ENCODE measurements around a stretch of chr11.

DNA sequence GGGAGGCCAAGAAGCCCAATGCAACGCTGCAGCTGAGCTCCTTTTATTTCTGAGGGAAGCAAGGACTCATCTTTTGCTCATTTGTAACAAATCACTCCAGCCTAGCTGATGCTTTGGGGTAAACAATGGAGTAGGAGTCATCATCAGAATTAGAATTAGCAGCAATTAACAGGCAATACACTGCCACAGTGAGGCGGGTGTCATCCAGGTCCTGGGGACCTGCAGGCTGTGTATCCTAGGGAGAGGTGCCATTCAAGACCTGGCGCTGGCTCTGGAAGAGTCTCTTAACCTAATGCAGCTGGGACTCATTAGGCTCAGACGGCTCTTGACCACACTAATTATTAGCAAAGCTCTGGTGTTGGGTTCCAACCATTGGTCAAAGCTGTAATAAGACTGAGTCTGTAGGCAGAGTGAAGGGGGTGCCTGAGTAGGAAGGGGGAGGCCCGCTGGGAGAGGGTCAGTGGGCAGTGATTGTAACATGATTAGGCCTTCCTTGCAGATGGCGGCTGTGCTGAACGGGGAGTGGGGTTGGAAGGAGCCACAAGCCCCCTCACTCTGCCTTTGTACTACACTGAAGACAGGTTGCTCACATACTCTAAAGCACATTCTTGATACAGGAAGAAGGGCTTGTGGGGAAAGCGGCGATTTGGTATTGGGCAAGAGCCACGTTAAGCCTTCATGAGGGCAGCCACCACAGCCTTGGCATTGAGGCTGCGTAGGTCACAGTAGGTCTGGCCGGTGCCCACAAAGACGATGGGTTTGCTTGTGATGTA, 5.3 kb downstream of the SRPRA start:
- PRO-cap, result no peak
- RAMPAGE, long total RNA, 2 experiments, result no peak in any of the 2 experiments

DNA sequence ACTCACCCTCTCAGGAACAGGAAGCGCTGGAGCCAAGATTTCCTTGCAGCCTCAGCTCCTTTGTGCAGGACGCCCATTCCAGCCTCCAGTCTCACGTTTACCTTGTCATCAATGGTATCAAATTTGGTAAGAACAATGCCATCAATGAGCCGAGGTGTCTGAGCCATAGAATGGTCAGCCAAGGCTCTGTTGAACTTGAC, 4.7 kb downstream of the SRPRA start:
- PRO-cap, result no peak
- RAMPAGE, long total RNA, 2 experiments, result no peak in any of the 2 experiments

- PRO-cap, result no peak
- RAMPAGE, long total RNA, 2 experiments, result no peak in any of the 2 experiments
Measured at GRCh38 chr11:126426823-126427222, 71.3 kb downstream of the ST3GAL4 start.

DNA sequence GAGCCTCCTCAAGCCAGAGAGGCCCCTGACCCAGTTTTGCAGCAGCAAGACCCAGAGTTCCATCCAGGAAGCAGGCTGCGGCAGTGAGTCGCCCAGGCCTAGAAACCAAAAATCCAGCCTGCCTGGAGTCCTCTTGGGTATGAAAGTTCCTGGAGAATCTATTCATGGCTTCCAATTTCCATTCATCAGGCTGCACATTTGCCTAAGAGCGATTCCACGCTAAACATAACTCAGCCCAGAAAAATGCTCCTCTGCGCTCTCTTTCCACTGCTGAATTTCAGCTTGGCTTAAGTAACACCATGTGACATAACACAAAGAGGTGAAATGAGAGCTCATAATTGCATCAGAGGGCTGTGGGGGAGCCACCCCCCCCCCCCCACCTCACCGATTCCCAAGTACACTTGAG, 71.0 kb downstream of the KIRREL3 start:
- PRO-cap, result no peak
- RAMPAGE, long total RNA, 2 experiments, result no peak in any of the 2 experiments

GRCh38 chr11:128095265-128096073, 491.9 kb downstream of the ETS1 start:
- PRO-cap, result unidirectional peak, plus-strand start at chr11:128095753
- RAMPAGE, long total RNA, 2 experiments, result no peak in any of the 2 experiments

- PRO-cap, result no peak
- RAMPAGE, long total RNA, 2 experiments, result no peak in any of the 2 experiments
Measured at GRCh38 chr11:128262326-128262998, 324.9 kb downstream of the ETS1 start.

- PRO-cap, result bidirectional peak, plus-strand start at chr11:128334932, minus-strand start at chr11:128334663
- RAMPAGE, long total RNA, 2 experiments, result no peak in any of the 2 experiments
Measured at GRCh38 chr11:128334151-128335130, 252.9 kb downstream of the ETS1 start.

- PRO-cap, result bidirectional peak, plus-strand start at chr11:128342981, minus-strand start at chr11:128342621; bidirectional peak, plus-strand start at chr11:128343088, minus-strand start at chr11:128343042
- RAMPAGE, long total RNA, 2 experiments, result no peak in any of the 2 experiments
Measured at GRCh38 chr11:128342413-128343540, 244.6 kb downstream of the ETS1 start.

- PRO-cap, result bidirectional peak, plus-strand start at chr11:128463672, minus-strand start at chr11:128463384
- RAMPAGE, long total RNA, 2 experiments, result no peak in any of the 2 experiments
Measured at GRCh38 chr11:128462765-128463888, 124.2 kb downstream of the ETS1 start.

- PRO-cap, result no peak
- RAMPAGE, long total RNA, 2 experiments, result no peak in any of the 2 experiments
Measured at GRCh38 chr11:128469146-128469608, 118.2 kb downstream of the ETS1 start.

DNA sequence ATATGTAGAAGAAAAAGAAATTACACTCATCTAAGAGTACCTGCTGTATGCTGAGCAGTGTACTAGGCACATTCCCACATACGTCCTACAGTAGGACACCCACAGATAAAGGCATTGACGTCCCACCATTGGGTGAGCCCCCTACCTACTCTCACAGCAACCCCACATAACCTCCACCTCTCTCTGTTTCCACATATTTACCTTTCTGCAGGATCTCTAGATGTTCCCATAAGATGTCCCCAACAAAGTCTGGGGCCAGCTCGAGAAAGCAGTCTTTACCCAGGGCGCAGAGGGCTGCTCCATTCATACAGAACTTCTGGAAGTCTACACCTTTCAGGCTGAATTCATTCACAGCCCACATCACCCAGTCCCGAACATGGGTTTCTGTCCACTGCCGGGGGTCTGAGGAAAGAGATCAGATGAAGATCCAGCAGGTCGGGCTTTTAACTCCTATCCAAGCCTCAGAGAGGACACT, 98.2 kb downstream of the ETS1 start:
- PRO-cap, result no peak
- RAMPAGE, long total RNA, 2 experiments, result no peak in any of the 2 experiments

- PRO-cap, result no peak
- RAMPAGE, long total RNA, 2 experiments, result no peak in any of the 2 experiments
Measured at GRCh38 chr11:128499524-128500177, 87.7 kb downstream of the ETS1 start.

DNA sequence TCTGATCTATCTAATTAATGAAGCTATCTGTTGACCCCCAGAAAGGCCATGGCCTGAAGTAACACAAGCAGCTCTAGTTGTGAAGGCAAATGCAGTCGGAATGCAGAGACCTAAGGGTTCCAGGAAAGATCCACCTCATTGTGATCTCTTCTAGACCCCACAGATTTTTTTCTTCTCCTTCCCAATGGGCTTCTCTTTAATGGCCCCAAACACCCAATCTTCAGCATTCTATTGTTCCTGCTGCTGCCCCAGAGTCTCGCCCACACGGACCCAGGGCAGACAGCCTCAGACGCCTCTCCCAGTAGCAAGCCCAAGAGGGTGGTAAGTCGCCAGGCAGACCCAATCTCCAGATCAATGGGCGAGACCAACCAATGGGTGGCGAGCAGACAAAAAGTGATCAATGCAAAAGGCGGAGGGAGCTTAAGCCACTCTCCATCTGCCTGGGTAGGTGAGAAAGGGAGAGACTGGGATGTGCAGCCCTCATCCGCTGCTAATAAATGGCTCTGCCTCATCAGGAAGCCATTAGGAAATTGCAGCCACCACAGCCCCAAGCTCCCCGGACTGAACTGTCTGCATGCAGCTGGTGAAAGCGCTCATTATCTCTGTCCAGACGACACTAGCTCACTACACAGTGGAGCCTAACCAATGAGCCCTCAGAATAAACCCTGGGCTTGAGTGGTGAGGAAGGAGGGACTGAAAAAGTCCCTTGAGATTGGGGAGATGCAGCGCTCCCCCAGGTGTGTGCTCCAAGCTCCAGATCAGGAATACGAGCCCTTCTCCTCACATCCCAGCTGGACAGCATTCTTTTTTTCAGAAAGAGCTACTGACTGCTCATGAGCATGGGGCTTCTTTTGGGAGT, 81.8 kb downstream of the ETS1 start:
- PRO-cap, result bidirectional peak, plus-strand start at position 668 of the sequence, minus-strand start at position 572 of the sequence; unidirectional peak, minus-strand start at position 766 of the sequence
- RAMPAGE, long total RNA, 2 experiments, result no peak in any of the 2 experiments

DNA sequence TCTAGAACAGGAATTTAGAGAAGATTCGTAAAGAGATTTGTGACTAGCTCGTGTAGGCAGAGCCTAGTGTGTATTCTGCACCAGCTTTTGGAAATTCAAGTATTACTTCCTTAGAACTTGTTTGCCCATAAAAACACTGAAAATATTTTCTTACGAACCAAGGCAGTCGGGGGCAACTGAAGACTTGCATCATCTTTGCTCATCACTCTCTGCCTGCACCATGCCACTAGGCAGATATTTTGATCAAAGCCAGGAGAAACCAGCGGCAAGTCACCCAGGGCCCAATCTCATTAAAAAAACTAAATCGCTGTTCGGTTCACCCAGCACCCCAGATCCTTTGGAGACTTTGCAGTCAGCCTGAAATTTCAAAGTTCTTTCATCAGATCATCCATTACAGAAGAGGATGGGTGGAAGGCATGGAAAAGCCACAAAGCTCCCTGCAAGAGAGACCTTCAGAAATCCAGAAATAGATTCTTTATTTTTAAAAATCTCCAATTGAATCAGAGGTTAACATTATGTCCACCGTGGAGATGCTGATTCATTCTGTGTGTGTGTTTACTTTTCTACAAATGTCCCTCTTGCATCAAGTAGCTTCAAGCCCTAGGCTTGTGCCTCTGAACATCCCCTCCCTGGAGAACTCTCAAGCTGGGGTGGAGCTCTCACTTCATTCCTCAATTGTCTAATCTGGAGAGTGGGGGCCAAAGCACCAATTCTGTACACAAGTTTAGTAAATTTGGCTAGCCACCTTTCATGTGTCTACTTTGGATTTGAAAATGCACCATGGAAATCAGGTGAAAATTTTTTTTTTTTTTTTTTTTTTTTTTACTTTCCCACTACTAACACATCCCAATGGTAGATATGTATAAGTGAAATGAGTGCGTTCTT, 78.4 kb downstream of the ETS1 start:
- PRO-cap, result no peak
- RAMPAGE, long total RNA, 2 experiments, result no peak in any of the 2 experiments

GRCh38 chr11:128525872-128526473, 61.4 kb downstream of the ETS1 start:
- PRO-cap, result bidirectional peak, plus-strand start at chr11:128526241, minus-strand start at chr11:128526089
- RAMPAGE, long total RNA, 2 experiments, result no peak in any of the 2 experiments

DNA sequence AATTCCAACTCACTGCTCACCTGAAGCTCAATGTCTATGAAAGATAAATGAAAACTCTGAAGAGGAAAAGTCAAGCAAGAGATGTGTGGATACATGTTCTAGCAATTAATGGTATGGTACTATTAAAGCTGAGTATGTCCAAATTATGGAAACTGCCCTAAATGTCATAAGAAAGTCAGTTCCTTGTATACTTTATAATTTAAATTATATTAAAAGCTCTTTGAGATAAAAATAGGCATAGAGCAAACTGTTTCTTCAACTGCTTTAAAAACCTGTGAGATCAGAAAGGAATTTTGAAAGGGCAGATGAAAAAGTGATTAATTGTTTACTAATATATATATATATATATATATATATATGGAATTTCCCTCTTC, 43.4 kb downstream of the ETS1 start:
- PRO-cap, result no peak
- RAMPAGE, long total RNA, 2 experiments, result no peak in any of the 2 experiments

- PRO-cap, result no peak
- RAMPAGE, long total RNA, 2 experiments, result no peak in any of the 2 experiments
Measured at GRCh38 chr11:128551551-128552386, 35.6 kb downstream of the ETS1 start.

- PRO-cap, result unidirectional peak, plus-strand start at chr11:128583116
- RAMPAGE, long total RNA, 2 experiments, result no peak in any of the 2 experiments
Measured at GRCh38 chr11:128582942-128583385, 4.4 kb downstream of the ETS1 start.

DNA sequence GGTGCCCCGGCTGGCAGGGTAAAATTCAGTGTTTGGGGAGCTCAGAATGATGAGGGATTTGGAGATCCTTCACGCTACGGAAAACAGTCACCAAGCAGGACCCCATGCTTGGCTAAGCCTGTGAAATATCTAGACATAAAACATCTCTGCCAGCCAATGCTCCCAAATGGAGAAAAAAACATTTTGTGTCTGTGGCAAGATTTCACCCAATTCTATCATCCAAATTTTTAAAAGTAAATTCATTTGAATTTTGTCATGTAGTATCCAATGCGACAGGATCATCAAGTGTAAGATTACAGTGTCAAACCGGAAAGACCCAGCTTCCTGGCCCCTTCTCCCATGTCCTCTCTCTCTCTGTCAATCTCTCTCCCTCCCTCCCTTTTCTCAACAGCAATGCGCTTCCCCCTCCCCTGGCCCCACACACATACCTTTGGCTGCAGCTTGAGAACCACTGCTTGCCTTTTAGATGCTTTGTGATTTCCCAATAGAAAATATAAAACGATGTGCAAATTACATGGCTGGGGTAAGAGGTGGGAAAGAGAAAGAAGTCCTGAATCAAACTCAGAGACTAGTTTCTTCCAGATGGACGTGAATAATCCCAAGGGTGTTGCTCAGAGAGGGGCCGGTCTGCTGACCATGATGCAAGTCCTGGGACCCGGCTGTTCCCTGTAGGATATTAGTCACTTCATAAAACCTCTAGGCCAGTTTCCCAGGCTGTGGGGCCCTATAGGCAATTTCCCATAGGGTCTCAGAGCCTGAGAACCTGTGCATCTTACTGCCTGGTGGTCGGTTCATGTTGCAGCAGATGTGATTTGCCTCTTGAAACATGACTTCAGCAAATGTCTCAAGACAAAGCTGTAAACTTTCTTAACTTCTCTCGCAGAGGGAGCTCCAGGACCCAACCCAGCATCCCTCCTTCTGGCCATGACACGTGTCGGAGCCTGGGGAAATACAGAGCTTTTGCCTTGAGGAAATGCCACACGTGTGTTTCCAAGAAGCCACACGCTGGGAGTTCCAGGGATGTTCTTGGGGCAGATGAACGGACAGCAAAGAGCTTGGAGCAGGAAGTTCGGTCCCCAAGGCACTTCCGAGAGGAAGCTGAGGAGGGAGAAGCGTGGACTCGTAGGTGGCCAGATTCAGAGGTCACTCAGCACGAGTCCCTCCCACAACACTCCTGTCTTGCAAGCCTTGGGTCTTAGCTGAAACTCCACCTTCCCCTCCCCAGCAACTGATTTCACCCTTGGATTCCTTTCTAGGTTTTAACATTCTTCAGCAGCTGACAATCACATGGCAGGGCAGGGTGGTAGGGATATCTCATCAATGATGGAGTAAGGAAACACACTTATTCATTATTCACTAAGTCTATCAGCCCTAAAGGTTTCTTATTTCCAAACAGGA, 34.4 kb upstream of the ETS1 start:
- PRO-cap, result unidirectional peak, minus-strand start at position 1,052 of the sequence
- RAMPAGE, long total RNA, 2 experiments, result no peak in any of the 2 experiments

DNA sequence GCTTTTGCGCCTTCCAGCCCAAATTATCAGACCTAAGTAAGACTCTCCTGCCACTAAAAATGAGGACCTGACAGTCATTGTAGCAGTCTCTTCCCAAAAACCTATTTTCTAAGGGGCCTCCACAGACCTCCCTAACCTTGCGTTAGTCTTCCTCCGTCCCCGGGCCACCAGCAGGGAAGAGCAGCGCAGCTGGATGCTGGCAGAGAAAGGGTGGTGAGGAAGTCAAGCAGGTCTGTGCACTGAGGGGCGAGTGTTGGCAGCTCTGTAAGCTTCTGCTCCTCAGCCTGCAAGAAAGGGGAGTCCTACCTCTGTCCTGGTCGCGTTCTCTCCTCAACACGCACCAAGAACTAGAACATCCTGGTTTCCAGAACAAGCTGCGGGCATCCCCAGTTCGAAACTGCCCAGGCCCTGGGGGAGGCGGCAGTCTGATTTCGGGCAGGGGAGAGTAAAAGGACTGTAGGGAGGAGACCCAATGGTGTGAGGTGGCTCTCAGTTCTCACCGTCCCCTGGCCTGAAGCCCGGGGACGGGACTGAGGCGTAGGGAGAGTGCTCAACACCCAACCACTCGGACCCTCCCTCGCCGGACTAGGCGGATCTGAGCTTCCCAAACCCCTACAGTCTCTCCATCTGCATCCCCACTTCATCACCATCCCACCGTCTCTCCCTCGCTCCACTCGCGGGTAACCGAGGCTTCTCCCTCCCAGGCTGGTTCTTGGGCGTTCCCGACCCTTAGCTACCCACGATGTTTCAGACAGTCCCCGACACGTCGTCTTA, 7.8 kb upstream of the FLI1 start:
- PRO-cap, result no peak
- RAMPAGE, long total RNA, 2 experiments, result no peak in any of the 2 experiments

Measured in right atrium auricular region (tissue), 2 donors.